Mesenchymal stem cell of Wharton's jelly (primary cell): ENCODE results near the genes URAD, PAN3, FLT1 and MTUS2.

DNA sequence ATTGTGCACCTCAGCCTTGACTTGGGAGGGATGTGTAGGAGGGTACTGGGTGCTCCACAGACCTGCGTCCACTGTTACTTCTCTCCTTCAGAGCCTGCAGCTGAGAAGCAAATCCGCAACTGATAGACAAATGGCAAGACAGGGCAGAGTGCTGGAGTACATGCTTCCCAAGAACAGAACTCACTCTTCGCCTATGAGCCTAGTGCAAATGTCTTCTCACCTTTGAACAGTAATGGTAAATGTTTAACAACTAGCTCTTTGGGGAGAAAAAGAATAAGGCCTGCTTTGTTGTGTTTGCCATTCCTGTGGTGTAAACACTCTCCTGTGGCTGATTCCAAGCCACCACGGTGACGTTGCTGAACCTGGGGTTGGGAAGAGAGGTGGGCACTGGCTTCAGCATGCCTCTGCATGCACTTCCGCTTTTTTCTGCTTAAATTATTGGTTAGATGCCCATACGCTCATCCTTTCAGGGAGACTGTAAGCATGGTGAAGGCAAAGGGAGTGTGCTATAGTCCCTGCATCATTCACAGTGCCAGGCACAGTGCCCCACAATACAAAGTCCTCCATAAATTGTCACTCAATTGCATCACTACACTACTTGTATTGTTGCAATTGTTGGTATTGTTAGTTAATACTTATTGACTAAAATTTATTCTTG is 28.1 kb upstream of the GTF3A start:
- CAGE, long polyA plus RNA: no peak

DNA sequence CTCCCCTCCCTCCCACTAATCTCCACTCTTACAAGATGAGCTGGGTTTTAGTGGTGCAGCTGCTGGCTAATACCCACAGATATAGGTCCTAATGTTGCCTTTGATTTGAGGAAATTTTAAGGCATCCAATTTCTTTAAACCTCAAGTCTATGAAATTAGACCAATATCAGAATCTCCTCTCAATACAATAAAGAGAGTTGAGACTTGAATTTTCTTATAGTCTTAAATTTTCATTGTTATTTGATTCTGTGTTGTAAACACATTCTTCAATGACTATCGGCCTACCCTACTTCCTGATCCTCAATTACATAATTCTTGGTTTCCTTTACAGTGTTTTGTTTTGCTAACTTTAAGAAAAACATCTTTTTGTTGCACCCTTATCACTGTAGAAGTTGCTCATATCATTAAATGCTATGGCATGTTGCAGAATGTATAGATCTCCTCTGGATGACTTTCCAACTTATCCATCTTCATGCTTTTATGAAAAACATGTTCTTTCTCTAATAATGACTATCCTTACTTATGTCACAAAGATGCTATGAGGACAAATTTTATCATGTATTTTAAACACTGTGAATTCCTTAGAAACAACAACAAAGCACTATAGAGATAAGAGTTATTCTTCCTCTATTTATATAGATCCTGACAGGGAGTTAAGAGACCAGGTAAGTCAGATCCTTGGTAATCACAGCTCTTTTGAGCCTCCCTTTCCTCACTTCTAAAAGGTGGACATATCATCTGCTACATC is 58.8 kb downstream of the LNX2 start:
- CAGE, long polyA plus RNA: no peak

- CAGE, long polyA plus RNA: no peak
Measured at GRCh38 chr13:27960164-27960719, 8.9 kb downstream of the CDX2 start.

GRCh38 chr13:27960720-27961688 is 8.1 kb downstream of the CDX2 start:
- CAGE, long polyA plus RNA: no peak

DNA sequence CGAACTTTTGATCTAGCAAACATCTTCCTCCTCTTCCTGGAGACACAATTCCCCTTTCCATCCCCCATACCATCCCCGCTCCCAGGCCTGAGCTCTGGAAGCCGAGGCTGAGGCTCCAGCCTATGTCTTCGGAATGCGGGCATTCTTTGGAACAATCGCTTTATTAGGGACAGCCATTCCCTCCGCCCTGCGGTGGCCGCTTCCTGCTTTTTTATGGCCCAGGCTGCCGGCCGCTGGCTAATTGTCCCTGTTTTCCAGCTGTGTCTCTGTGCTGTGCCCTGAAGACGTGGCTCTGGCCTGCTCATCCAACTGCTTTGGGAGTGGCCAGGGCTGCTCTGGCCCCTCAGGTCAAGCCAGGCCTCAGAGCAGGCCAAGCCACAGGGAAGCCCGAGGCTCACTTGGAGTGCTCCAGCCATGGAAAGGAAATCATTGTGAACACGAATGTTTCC is 2.1 kb upstream of the CDX2 start:
- CAGE, long polyA plus RNA: no peak

- CAGE, long polyA plus RNA: no peak
Measured at GRCh38 chr13:27988552-27988924, at the start of gene URAD. URAD (minus strand) TSS chr13:27988693.

GRCh38 chr13:28138299-28138678 is at the start of gene PAN3:
PAN3 (plus strand) TSS chr13:28138545.
- CAGE, long polyA plus RNA: no peak

- CAGE, long polyA plus RNA: no peak
Measured at GRCh38 chr13:28427001-28427379, 67.9 kb downstream of the FLT1 start.

DNA sequence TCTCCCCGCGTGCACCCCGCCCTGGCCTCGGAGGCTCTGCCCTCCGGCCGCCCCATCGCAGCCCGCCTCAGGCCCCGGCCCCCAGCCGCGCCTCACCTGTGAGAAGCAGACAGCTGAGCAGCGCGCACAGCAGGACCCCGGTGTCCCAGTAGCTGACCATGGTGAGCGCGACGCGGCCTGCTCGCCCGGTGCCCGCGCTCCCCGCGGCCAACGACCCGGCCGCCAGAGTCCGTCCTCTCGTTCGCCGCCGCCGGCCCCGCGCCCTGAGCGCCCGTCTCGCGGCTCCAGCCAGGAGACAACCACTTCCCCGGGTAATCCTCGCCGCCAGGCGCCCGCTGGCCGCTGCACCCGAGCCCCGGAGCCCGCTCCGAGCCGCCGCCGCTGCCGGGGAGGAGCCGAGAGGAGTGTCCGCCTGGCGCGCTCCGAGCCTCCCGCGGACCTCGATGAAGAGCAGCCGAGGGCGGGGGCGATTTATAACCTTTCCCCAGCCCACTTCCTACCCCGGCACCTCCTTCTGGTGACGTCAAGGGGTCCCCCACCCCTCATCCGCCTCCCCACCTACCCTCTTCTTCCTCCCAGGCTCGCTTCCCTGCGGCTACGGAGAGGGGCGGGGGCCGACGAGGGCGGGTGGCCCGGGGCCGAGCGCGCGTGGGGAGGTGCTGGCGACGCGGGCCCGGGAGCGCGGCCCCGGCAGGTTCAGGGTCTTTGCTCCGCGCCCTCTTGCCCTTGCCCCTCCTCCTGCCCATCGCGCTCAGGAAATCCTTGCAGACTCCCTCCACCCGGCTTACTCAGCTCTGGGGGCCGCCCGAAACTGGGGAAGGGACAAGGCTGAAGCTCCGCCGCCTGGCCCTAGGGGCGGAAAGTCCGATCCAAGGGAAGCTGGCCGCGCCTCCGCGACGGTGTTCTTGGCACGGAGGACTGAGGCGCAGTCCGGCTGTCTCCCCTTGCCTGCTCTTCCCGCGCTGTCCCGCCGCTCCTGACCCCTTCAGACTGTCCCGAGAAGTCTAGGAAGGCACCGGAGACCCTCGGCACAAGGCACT is at the start of gene FLT1:
TSS of gene FLT1 (minus strand) at position 445 of the 1,040 bp plus-strand sequence.
- CAGE, long polyA plus RNA: no peak

GRCh38 chr13:28719953-28720388 is 1.2 kb upstream of the SLC46A3 start:
- CAGE, long polyA plus RNA: no peak

DNA sequence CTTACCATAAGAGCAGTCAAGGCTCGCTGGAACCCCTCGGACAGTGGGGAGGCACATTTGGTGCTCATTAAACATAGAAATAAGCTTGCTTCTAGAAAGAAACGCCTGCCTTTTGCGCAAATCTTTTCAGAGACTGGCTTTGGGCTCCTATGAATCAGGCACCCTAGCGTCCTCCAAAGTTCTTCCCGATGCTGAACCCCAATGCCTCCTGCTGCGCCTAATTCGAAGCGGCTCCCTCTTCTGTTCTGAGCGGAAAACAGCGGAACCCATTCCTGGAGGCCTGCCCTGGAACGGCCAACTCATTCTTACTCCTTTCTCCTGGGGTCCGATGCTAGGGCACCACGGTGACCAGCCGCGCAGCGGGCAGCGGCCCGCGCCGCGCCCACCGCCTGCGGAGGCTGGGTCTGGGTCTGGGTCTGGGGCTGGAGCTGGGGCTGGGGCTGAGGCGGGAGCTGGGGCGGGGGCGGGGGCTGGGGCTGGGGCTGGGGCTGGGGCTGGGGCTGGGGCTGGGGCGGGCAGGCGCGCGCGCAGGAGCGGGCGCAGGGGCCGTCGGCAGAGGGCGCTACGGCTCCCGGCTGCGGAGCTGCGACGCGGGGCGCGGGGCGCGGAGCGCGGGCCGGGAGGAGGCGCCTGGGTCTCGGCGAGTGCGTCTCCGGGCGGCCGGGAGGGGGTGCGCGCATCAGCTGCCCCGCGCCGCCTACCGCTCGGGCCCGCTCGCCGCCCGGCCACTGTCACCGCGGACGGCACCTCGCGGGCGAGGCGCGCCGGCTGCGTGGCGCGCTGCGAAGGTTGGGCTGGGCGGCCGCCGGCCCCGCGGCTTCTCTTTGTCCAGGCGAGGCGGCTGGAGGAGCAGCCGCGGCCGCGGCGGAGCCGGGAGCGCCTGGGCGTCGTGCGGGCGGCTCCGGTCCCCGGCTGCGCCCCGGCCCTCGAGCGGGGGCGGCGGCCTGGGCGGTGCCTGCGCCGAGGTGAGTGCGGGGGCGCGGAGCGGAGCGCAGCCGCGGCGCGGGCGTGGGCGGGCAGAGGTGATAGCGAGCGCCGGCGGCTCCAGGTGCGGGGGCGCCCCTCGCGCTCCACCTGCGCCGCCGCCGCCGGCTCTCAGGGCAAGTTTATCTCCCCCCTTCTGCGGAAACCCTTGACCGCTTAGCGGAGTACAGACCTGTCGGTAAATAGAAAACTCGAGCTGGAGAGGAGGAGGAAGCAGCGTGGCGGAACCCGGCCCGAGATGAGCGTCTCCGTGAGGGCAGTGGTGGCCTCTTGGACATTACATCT is at the start of gene MTUS2:
TSS of gene MTUS2 (plus strand) at position 1,019 of the 1,269 bp plus-strand sequence.
- CAGE, long polyA plus RNA: no peak

DNA sequence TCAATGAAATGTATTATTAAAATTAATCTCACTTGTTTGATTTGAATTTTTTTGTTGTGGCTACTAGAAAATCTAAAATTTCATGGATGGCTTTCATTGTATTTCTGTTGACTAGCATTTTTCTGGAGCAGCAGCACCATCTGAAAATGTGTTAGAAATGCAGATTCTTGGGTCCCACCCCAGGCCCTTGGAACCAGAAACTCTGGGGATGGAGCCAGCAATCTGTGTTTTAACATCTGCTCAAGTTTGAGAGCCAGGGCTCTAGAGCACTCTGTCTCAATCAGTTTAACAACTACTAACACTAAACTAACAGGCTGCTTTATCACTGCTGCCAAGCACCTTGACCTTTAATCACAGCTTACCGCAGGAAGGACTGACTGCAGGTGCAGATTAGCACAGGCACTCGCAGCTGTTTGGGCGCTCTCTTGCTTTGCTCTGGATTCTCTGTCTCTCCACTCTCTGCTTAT is 163.4 kb downstream of the MTUS2 start:
- CAGE, long polyA plus RNA: no peak

DNA sequence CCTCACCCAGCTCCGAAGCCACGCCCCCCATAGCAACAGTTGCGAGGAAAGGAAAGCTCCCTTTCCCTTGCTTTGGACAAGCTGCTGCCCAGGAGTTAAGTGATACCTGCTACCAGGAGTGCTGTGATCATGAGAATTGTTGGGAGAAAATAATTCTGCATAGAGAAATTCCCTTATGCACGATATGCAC is 260 bp upstream of the UBL3 start:
- CAGE, long polyA plus RNA: no peak

DNA sequence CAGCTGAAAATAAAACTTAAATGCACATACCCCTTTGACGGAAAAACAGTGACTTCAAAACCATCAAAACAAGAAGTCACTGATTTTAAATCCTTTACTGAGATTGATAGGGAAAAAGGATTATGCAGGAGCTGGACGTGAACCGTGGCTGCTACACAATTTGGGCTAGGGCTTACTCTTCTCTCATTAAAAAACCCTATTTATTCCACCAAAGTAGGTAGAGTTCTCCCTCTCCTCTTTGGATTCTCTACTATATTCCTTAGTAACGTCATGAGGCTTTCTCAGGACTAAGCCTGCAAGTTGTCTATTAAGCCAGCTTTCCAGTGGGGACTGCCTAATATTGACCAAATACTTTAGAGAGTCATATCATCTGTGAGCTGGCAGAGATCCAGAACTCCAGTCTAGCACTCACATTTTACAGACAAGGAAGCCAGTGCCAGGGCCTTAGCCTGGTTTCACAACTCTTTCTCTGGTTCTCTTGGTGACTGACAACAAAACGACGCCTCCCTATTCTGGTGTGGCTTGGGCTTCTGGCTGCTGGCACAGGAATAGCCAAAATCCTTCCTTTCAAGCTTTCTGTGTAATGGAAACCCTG is 74.9 kb upstream of the UBL3 start:
- CAGE, long polyA plus RNA: no peak

- CAGE, long polyA plus RNA: no peak
Measured at GRCh38 chr13:30119417-30119939, 187.9 kb downstream of the KATNAL1 start.

- CAGE, long polyA plus RNA: no peak
Measured at GRCh38 chr13:30148621-30148866, 158.8 kb downstream of the KATNAL1 start.

DNA sequence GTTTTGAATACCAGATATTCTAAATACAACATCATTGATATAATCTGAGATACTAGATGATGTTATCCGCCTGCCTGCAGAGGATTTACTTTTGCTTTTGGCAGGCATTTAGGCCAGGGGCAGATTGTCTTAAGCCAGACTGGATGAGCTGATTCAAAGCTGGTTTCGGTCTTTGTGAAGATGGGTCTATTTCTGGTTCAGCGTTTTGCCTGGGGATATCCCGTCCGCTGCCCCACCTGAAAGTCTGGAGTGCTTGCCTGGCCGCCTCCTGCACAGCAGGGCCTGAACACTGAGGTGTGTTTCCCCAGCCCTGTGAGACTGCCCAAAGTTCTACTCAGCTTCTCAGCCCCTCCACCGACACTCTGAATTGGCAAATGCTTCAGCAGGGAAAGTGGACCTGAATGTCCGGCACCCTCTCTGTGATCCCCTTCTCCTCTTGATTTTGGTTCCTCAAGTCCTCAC is 149.7 kb downstream of the KATNAL1 start:
- CAGE, long polyA plus RNA: no peak

DNA sequence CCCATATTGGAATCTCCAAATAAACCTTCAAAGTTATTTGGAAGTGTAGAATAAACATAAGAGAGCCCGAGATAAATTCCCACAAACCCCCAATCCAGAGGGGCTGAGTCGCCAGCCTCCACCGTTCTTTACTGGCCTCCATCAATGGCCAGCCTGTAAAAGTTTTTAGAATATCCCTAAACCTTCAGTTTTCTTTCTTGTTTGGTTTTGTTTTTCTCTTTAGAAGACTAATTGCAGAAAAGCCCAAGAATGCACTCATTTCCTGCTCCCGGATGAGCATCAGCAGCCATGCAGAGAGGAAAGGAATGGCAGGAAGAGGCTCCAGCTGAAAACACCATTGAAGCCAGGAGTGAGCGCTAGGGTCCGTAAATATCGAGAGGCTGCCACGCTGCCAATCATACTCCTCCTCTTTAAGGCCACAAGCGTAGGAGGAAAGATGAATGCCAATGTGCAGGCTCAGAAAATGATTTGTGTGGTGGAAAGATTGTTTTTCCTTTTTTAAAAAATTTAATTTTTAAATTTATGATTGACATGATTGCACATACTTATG is 57.5 kb upstream of the UBE2L5 start:
- CAGE, long polyA plus RNA: no peak

DNA sequence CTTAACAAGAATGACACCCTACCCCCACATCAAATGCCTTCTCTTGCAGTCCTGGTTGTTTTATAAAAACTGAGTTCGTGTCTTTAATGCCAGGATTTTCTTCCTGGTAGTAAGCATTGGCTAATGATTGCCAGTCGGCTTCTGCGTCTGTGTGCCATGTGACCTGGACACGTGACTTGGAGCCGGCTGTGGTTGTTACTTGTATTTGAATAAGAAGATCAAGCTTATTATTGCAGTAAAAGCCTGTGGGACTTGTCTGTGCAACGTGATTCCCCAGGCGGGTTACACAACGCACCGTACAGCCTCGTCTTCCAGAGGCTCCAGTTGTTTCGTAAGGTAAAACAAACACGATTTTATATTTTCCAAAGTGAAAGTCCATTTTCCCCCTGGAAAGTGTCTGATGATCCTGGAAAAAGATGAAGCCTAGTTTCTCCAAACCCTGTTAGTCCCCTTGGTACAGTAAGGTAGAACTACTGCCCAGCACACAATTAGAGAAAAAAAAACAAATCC is 26.8 kb upstream of the UBE2L5 start:
- CAGE, long polyA plus RNA: no peak

DNA sequence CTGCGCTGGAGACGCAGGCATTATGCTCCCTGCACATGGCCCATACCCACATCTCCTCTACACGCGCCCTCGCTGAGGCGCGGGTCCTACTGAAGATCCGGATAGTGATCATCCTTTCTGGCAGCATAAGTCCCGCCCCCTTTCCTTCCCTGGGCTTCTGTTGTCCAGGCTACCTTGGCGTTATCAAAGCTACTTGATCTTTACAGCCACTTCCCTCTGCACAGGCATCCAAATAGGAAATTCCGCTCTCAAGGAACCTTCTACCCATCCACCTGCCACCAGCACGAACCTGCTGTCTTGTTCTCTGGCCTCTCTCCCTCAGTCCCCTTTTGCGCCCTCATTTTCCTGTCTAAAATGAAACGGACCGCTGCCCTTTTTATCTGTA is 1.2 kb upstream of the UBE2L5 start:
- CAGE, long polyA plus RNA: no peak